Measurements from ENCODE around the gene LY6G5B.

DNA sequence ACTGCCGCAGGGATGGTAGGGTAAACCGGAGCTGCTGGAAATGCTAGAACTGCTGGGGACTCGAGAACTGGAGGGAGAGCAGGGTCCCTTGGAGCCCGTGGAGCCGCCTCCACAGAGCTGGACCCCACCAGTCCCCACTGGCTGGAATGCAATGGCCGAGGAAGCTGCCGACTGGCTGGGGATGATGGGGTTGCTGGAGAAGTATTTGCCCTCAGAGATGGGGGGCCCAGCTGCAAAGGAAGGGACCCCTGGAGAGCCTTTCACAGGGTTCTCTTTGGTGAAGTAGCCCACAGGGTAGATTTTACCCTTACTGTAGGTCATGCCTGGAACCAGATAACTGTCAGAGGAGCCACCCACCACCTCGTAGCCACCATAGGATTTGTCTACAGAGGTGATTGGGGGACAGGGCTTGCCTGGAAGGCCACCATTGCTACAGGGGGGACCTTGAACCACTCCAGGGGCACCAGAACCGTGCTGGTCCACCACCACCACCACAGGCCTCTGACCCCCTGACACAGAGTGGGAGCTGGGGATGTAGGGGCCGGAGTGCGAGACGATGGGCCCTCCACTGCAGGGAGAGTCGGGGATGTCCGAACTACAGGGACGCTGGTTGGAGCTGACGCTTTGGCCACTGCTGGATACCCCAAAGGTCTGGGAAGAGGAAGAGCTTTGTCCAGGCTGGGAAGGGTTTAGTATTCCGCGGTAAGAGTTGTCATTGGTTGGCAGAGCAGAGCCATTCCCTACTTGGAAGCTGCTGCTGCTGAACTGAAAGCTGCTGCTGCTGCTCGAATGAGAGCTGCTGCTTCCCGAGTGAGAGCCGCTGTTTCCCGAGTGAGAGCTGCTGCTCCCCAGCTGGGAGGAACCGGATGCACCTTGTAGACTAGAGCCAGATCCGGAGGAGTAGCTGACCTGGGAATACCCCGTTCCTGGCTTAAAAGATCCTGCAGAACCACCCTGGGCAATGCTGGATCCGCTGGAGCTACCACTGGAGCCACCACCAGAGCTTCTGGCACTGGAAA is 2.1 kb downstream of the PSORS1C1 start:
- PRO-cap = no peak

DNA sequence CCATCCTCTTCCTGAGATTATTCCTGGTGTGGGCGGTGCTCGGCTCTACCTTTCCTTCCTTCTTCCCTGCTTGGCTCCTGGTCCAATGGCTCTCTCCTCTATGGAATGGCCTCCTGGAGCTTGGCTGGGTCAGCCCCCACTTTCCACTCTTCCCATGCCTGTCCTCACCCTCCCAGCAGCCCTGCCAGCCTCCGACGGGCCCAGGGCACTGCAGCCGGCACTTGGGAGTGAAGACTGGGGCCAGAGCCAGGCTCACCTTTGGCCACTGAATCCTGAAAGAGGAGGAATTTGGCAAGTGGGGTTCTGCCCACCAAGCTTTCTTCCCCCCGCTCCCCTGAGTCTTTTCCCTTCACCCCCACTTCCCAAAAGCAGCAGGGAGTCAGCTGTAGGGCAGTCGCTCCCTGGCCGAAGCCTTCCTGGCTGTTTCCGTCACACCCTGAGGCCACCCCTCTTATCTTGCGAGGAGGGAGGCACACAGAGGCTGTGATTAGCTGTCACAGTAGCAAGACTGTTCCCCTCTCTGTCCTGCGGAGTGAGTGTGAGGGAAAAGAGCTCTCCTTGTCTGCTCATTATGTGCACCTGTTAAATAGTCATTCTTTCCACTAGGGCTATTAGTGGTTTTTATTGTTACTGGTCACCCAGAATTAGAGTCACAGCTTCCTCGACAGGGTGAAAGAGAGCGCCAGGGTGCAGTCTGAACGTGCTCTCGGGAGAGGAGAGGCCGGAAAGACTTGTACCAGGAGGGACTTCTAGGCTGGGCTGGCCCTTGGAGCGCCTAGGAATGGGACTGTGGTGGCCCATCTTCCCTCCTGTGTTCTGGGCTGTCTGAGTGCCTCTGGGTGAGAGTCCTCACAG is 6.4 kb upstream of the CDSN start:
- PRO-cap = no peak

DNA sequence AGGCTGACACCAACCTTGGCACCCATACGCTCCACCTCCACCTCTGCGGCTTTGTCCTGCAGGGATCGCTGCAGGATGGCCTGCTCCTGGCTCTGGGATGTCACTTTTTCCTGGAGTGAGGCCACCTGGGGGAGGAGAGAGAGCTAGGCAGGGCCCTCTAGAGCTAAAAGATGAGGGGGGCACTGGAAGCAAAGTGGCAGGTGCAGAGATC is 9.1 kb downstream of the CCHCR1 start:
- PRO-cap = no peak

GRCh38 chr6:31161348-31161933 is 3.1 kb downstream of the TCF19 start:
- PRO-cap = no peak

- PRO-cap = no peak
These were observed 27.8 kb upstream of the POU5F1 start for GRCh38 chr6:31198301-31198588.

DNA sequence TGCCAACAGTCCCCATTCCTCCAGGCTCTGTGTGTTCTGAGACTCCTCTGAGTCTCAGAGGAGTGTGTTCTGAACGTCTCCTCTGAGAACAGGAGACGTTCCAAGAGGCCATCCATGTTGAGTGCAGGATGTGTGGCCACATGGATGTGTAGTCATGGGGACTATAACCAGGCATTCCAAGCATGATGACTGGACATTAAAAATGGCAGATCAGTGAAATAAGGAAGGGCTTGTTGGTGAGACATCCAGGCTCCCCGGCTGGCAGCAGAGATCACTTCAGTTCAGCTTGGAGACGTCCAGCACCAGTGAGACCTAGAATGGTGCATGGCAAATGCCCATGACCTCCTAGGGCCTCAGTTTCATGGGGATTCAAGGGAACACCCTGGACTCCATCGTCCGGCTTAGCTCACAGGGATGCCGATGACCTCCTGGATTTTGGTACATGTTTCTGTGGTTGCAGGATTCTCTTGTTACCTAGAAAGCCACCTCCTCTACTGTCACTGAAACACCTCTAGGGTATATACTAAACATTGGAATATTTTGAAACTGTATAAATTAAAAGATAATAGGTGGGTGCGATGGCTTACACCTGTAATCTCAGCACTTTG is 34.4 kb upstream of the POU5F1 start:
- PRO-cap = no peak

DNA sequence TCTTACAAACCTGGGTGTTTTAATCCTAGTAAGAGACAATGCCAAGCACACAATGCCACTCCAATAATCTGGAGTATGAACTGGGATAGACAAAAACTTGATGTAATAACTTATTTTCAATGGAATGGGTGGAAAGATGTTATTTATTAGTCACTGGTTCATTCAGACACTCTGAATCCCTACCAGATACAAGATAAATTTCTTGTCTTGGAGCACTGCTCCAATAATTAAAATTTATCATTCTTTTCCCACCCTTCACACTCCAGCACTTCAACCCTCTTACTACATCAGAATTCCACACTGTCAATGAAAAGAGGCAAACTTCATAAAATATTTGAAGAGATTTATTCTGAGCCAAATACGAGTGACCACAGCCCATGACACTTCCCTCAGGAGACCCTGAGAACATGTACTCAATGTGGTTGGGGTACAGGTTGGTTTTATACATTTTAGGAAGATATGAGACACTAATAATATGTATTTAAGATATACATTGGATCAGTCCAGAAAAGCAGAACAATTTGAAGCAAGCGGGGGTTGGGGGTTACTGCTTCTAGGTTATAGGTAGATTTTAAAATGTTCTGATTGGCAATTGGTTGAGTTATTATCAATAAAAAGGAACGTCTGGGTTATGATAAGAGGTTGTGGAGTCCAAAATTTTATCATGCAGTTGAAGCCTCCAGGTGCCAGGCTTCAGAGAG is 7.2 kb downstream of the HLA-C start:
- PRO-cap = no peak

GRCh38 chr6:31350177-31350990 is 6.6 kb downstream of the HLA-B start:
- PRO-cap = no peak

GRCh38 chr6:31356030-31356562 is 883 bp downstream of the HLA-B start:
- PRO-cap = bidirectional peak, plus-strand start at chr6:31356539, minus-strand start at chr6:31356522

GRCh38 chr6:31400513-31400955 is 2.9 kb upstream of the MICA start:
- PRO-cap = bidirectional peak, plus-strand start at chr6:31400731, minus-strand start at chr6:31400643

- PRO-cap = no peak
These were observed 2.1 kb upstream of the MICA start for GRCh38 chr6:31400956-31402020.

DNA sequence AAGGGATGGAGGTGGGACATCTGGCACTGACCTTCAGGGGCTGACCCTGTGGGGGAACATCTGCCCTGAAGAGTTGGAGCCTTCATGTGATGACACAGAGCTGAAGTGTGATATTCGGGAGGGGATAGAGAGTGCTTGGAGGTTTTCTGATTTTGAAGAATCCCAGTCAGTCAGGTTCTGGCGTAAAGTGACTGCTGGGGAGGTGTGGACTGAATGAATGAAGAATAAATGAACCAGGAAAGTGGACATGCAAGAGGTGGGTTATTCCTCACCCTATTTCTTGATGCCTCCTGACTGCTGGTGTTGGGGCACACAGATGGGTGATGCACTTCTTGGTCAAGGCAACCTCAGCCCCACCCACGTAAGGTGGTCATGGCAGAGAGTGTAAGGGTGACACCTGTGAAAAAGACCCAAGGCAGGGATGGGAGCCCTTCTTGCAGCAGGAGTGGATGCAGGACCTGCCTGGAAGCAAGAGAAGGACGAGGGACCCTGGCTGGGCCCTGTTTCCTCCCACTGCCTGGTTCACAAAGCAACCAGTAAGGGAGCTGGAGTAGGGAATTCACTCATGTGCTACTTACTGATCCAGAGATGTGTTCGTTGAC is 13.1 kb downstream of the MICA start:
- PRO-cap = no peak

GRCh38 chr6:31532077-31533057 is 3.6 kb downstream of the MCCD1 start:
- PRO-cap = no peak

GRCh38 chr6:31587452-31588532 is 1.7 kb downstream of the LST1 start:
- PRO-cap = no peak

GRCh38 chr6:31630266-31630800 is 9.8 kb downstream of the PRRC2A start:
- PRO-cap = no peak

- PRO-cap = bidirectional peak, plus-strand start at chr6:31653005, minus-strand start at chr6:31652661
These were observed 403 bp upstream of the BAG6 start for GRCh38 chr6:31652889-31653239.

- PRO-cap = no peak
These were observed 1.6 kb downstream of the GPANK1 start for GRCh38 chr6:31663000-31663833.

- PRO-cap = no peak
These were observed at the start of gene LY6G5B for GRCh38 chr6:31669669-31670272. Gene LY6G5B, plus strand, starts transcription at chr6:31669976.

GRCh38 chr6:31717322-31718097 is 2.4 kb downstream of the LY6G6D start:
- PRO-cap = no peak

DNA sequence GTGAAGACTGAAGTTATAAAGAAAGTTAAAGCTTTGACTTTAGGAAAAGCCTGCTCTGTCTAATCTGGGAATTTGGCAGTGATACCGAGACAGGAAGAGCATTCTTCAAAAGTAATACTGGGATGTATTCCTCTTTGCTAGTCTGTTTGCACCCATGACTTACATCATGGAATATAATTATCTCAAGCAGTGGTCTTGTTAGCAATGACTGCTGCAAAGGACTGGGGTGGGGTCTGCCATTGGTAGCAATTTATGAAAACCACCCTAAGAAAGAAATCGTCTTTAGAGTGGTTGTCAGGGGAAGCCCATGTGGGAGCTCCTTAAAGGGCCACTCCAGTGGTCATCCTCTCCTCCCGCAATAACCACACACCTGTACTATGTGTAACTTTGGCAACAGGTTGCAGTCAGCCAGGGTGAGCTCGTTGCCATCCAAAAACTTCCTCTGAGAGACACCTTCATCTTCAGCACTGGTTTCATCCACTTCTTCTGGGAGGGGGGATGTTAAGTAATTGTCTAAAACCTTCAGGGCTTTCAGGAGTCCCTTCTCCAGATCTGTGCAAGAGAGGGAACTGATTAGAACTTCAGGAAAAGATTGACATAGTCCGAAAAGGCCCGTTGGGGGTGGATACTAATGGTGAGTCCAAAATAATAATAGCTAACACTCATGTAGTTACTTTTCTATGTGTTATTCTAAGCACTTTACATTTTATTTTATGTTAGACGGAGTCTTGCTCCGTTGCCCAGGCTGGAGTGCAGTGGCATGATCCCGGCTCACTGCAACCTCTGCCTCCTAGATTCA is 2.9 kb upstream of the DDAH2 start:
- PRO-cap = no peak